AG09309 (cell line): Measurements from ENCODE around the genes PCDHA4, PCDHA8, PCDHA13, PCDHB10, PCDHB11, PCDHGA8 and PCDHGC3.

- RRBS: no CpG with 5 or more reads among the region's 7 CpGs
These were observed at the start of gene PCDHA4 for GRCh38 chr5:140806809-140807169. Gene PCDHA4, plus strand, starts transcription at chr5:140807068.

- RRBS: no CpG with 5 or more reads among the region's 13 CpGs
These were observed at the start of gene PCDHA8 for GRCh38 chr5:140840919-140841428. Gene PCDHA8, plus strand, starts transcription at chr5:140841187.

DNA sequence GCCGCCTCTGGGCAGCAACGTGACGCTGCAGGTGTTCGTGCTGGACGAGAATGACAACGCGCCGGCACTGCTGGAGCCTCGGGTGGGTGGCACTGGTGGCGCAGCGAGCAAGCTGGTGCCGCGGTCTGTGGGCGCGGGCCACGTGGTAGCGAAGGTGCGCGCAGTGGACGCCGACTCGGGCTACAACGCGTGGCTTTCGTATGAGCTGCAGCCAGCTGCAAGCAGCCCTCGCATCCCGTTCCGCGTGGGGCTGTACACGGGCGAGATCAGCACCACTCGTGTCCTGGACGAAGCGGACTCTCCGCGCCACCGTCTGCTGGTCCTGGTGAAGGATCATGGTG, 1.9 kb downstream of the PCDHA8 start:
- RRBS: no CpG with 5 or more reads among the region's 37 CpGs

DNA sequence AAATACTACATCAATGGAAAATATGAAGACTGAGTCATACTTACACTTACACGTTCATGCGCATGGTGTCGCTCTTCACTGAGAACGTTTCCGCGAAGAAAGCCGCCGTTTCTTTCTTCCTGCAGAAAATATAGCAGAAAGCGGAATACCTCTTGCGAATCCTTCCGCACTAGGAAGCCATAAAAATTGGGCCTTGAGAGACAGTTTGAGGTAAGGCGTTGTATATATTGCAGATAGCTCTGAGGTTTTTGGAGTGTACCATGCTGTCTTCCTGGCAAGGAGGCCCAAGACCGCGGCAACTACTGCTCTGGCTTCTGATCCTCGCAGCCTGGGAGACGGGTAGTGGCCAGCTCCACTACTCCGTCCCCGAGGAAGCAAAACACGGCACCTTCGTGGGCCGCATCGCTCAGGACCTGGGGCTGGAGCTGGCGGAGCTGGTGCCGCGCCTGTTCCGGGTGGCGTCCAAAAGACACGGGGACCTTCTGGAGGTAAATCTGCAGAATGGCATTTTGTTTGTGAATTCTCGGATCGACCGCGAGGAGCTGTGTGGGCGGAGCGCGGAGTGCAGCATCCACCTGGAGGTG, at the start of gene PCDHA13:
PCDHA13 (plus strand) TSS at position 116 of the 584 bp plus-strand sequence.
- RRBS: no CpG with 5 or more reads among the region's 35 CpGs

DNA sequence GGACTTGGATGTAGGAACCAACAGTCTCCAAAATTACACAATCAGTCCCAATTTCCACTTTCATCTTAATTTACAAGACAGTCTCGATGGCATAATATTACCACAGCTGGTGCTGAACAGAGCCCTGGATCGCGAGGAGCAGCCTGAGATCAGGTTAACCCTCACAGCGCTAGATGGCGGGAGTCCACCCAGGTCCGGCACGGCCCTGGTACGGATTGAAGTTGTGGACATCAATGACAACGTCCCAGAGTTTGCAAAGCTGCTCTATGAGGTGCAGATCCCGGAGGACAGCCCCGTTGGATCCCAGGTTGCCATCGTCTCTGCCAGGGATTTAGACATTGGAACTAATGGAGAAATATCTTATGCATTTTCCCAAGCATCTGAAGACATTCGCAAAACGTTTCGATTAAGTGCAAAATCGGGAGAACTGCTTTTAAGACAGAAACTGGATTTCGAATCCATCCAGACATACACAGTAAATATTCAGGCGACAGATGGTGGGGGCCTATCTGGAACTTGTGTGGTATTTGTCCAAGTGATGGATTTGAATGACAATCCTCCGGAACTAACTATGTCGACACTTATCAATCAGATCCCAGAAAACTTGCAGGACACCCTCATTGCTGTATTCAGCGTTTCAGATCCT, 978 bp downstream of the PCDHB2 start:
- RRBS: 21% methylated on average over 7 of the region's 21 CpGs

GRCh38 chr5:141191987-141192759, at the start of gene PCDHB10:
Gene PCDHB10, plus strand, starts transcription at chr5:141192353.
- RRBS: no CpG with 5 or more reads among the region's 11 CpGs

DNA sequence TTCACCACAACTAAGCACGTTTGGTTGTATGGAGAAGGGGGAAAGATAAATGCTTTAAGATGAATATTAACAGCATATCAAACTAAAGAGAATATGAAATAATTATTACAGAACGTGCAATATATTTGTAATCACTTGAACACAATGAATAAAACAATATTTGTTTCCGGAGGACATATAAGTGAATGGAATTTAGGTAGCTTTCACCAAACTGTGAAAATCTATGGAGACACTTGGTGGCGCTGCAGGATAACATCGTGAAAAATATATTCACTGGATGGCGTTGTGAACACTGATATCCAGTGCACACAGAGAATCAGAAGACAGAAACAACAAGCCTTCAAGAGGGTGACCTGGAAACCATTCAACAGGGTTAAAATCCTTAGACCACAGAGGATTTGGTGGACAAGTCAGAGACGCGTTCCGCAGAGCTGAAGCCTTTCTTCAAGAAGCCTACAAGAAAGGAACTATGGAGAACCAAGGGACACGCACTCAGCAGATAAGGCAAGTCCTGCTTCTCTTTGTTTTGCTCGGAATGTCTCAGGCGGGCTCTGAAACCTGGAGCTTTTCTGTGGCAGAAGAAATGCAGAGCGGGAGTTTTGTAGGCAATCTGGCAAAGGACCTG, at the start of gene PCDHB11:
PCDHB11 (plus strand) TSS at position 322 of the 625 bp plus-strand sequence.
- RRBS: no CpG with 5 or more reads among the region's 13 CpGs

GRCh38 chr5:141392215-141392917, at the start of gene PCDHGA8:
Gene PCDHGA8, plus strand, starts transcription at chr5:141392633.
- RRBS: no CpG with 5 or more reads among the region's 21 CpGs

DNA sequence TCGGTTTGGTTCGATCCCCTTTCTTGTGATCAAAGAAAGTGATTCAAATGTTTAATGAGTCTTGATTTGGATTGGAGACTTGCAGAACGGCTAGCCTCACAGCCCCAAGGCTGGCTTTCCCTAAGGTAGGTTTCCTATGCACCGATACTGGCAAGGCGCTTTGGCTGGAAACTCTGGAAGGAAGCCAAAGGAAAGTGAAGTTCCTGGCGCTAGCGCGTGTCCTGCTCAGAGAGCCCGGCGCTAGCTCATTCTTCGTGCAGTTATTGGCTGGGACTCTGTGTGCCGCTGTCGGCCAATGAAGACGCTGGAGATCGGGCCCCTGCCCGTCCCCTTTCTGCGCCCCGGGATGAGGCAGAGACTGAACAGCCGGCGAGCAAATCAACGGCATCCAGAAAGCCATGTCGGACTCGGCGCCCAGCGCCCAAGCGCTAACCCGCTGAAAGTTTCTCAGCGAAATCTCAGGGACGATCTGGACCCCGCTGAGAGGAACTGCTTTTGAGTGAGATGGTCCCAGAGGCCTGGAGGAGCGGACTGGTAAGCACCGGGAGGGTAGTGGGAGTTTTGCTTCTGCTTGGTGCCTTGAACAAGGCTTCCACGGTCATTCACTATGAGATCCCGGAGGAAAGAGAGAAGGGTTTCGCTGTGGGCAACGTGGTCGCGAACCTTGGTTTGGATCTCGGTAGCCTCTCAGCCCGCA, at the start of gene PCDHGC3:
PCDHGC3 (plus strand) TSS at position 354 of the 697 bp plus-strand sequence.
- RRBS: 2% methylated on average over 14 of the region's 40 CpGs

DNA sequence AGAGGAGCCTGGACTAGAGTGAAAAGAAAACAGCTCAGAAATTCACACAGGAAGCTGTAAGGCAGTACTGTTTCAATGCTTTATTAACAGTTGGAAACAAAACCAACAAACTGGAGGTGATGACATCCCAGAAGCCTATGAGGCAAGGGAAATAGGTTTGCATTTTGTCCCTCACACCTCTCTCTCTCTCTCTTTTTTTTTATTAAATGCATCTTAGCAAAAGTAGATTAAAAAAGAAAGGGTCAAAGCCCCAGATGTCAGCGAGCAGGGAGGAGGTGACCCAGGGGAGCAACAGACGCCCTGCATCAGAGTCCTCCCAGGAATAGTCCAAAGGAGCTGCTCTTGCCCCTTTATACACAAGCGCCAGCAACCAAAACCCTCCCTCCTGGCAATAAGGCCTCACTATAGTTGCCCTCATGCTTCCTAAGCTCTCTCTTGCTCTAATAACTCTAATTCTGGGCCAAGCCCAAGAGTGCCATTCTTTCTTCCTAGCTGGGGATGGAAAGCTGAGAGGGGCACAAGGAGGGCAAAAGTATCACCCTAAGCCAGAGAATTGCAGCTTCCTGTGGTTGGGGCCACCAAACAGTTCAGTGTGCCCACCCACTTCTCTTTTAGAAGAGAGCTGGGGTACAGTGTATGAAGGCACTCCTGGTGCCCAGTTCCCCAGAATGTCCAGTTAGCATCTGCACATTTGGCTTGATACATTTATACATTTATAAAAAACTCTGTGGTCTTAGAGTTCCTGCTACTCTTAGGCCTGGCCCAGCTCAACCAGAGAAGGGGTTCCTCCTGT, 26.3 kb downstream of the PCDHGC5 start:
- RRBS: no CpG with 5 or more reads among the region's 3 CpGs

DNA sequence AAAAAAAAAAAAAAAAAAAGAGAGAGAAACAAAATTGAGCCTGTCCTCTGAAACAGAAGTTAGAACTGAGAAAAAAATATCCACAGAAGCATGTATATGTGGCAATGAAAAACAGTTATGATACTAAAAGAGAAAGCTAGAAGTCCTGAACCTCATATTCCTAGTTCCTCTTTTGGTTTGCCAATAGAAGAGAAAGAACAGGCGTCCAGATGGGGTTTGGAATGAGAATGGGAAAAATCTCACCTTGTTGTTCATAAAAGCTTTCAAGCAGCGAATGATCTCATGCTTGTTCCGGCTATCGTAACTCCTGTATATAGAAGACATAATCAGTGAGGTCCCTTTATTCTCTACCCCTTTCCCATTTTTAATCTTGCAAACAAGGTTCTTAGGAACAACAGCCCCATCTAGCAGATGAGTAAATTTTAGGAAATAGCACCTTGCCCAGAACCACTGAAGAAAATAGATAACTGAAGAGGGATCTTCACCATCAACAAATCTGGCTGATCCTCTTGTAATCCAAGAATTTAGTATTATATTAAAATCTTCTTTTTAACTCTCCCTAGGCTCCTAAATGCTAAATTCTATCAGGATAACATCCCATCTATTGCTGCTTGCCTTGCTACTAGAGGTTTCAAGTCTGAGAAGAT, 36.6 kb downstream of the DIAPH1 start:
- RRBS: no CpG with 5 or more reads among the region's 4 CpGs

GRCh38 chr5:141583159-141583452, 35.7 kb downstream of the DIAPH1 start:
- RRBS: no CpG with 5 or more reads among the region's 1 CpG

GRCh38 chr5:141637119-141638004, 565 bp downstream of the RELL2 start:
- RRBS: 3% methylated on average over 28 of the region's 81 CpGs

DNA sequence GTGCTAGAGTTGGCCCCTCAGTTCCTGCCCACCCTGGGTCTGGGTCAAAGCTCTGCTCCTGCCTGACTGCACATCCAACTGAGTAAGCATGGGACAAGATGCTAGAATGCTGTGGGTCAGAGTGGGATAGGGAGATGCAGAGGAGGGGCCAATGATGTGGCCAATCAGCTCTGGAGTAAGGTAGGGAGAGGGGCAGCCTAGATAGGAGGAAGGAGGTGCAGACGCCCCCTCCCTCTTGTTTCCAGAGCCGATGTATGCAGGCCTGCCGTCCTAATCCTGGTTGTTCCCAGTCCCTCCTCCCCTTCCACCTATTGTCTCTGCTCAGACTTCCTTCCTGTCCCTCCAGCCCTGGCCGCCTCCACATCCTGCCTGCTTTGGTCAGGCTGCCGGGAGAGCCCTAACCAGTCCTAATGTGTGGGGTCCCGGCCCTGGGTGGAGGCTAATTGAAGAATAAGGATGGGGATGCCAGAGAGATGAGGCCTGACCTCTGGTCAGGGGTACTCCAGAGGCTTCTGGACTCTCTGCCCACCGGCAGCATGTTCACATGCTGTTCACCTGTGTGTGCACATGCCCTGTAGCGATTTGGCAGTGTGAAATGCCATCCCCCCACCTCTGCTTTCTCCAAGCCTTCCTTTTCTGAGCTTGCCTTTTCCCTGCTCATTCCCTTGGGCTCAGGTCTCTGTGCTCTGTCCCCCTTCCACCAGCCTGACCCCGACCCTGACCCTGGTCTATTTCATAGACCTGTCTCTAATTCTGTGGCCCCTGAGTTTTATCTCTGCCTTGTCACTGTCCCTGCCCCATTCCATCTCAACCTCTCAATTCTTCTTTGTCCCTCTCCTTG, 1.1 kb downstream of the ARAP3 start:
- RRBS: no CpG with 5 or more reads among the region's 9 CpGs

- RRBS: no CpG with 5 or more reads among the region's 10 CpGs
These were observed 61.5 kb downstream of the PCDH1 start for GRCh38 chr5:141816392-141817346.

DNA sequence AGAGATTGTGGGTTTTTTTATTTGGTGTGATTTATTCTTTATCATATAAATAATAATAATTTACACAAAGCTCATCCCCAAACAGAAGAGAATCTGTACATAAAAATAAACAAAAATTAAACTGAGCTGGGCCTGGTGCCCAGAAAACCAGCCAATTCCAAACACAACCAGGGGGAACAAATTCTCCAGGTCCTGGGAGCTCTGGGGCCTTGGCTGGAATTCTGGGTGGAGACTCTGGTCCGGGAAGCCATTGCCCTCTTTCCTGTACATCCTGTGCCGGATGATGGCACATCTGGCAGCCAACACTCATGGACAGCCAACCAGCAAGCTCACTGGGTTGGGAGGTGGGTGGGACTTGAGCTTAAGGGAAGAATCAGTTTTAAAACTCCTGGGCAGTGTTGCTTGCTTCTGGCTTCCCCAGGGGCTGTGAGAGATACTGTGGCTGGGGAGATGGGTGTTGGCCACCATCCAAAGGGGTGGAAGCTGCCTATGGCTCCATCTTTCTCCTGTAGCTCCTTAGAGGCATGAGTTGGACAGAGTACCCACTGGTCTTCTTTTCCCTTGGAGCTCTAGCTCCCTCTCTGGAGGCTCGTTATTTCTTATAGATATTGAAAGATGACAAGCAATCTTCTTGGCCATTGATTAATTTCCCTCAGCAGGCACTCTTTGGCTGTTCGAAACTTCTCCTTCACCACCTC, 56.0 kb downstream of the PCDH1 start:
- RRBS: no CpG with 5 or more reads among the region's 4 CpGs

GRCh38 chr5:141852561-141853268, 25.5 kb downstream of the PCDH1 start:
- RRBS: no CpG with 5 or more reads among the region's 8 CpGs

DNA sequence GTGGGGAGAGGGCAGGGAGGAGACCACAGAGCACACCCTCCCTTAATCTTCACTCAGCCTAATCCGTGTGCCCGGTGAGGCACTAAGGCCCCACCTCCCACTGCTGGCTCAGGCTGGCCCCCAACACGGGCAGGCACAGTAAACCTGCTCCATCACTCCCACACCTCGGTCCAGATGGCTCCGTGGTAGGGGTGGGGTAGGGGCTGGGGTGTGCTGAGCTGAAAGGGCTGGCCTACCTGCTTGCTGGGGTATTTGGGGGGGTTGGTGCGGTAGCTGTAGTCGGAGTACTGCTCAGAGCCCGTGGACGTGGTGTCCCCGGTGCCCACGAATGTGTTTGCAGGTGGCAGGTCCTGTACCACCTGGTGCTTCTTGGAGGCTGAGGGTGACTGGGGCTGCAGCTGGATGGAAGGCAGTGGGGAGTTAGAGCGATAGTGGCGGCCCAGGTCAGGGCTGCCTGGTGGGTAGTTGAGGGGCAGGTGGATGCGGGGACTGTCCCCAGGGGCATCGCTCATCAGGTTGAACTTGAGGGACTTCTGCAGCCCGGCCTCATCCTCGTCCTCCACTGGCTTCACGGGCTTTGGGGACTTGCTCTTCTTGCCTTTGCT, 15.1 kb downstream of the PCDH1 start:
- RRBS: no CpG with 5 or more reads among the region's 18 CpGs

- RRBS: no CpG with 5 or more reads among the region's 19 CpGs
These were observed 3.7 kb downstream of the PCDH1 start for GRCh38 chr5:141874137-141875213.

DNA sequence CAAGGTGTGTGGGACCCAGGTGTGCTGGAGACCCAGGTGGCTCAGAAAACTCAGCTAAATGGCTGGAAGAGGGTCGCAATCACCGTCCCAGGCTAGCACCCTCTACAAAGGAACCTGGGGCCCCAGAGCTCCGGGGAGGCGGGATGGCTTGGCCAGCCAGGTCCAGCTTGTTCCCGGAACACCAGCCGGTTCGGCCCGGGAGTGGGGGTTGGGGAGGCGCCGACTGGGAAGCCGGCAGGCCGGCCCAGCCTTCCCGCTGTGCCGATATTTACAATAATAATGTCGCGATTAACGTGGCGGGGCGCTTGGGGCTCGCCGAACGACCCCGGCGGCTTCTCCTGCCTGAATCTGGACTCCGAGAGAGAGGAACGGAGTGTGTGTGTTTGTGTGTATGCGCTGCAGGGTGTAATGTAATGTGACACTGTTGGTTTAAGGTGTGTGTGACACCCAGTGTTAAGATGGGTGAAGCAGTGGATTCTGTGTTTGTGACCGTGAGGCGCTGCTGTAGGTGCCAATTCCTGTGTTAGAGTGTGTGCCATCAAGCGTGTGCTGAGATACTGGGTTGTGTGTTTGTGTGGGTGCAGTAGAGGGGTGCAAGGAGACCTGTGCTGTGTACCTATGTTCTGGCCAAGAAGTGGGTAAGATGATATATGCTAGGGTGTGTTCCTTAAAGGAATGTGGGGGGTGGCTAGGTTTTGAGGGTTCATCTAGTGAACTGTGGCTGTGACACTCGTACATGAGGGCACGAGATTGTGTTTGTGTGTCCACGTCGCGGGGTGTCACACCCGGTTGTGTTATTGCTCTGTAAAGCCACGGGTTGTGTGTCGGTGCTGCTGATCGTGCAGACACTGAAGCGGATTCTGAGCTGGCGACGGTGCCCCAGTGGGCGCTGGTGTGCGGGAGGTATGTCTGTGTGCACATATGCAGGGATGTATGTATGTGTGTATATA, 1.1 kb downstream of the PCDH1 start:
- RRBS: 4% methylated on average over 13 of the region's 44 CpGs